Mammary microvascular endothelial cell (primary cell): ENCODE measurements around the gene IQUB.

DNA sequence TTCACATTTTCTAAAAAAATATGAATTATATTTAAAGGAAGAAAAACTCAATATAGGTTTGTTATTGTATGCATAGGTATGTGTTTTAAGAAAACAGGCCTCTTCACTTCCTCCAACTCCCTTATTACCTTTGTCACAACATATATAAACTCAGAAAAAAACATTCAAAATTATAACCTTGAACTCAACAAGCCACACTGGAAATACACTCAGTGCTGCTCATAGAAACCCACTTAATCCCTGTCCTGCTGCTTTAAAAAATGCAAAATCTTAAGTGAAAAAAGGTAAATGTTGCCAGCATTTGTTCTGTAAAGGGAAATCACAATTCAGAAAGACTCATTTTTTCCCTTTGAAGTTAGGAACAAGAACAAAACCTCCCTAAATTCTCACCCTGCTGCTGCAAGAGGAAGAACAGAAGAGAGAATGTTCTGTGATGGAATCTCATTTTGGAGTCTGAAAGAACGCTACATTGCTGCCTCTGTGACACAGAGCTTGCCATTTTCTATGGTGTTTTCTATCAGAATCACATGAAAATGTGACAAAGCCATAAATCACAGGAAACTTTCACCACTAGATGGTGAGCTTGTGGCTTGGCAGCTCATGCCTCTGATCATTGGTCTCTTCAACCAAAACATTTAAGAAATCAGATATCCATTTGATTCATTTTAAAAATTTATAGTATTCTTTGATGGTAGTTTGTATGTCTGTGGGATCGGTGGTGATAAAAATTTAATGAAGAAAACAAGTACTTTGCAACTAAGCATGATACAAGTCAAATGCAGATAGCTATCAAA is 83.1 kb downstream of the CADPS2 start:
- RAMPAGE, long total RNA: no peak

- RAMPAGE, long total RNA: no peak
These were observed 27.4 kb upstream of the CADPS2 start for GRCh38 chr7:122913617-122914114.

- RAMPAGE, long total RNA: no peak
These were observed at the start of gene IQUB for GRCh38 chr7:123534308-123534704. Gene IQUB, minus strand, starts transcription at chr7:123534595.

DNA sequence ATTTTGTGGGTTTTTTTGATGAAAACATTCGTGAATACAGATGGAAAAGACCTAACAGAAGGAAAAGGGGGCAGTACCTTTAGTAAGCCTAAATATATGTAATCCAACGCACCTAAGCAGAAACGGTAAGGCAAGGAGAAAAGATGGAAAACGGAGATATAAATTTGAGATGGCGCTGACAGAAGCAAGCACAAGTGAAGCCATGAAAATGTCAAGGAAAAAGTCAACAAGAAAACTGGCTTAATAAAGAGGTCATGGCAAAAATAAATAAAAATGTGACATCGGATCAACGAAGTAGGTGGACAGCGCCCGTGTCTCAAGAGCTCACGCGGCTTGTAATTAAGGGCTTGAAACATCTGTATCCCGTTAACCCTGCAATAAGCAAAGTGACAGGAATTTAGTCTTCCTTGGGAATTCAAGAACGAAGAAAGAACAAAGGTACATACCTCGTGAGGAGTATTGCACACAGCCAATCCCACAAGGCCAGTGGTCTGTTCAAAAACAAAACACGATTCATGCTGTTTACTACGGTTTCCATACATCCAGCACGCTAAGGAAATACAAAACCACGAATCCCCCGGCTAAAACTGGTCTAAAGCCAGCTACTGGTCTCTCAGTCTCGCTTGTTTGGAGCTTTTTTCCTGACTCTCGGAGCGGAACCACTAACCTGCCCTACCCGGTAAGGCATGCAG is 514 bp downstream of the NDUFA5 start:
- RAMPAGE, long total RNA: no peak

DNA sequence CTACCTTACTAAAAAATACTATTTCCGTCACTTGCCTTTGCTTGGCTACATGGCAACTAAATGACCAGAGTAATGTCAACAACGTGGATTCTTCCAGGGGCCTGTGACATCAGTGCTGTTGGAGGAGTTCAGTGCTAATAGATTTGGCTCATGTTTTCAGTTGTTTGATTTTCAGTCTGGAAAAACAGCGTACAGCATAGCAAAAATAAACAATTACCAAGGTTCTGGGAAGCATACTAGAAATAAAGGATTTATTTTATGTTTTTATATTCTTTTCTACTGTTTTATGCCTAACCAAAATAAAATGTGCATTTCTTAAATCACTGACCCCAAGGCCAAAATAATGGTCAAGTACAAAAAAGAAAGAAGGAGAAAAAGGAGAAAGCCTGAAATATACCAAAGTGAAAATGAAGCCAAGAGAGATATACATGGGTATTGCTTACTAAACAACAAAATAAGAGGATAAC is 2.8 kb upstream of the ASB15 start:
- RAMPAGE, long total RNA: no peak

- RAMPAGE, long total RNA: no peak
These were observed 18.4 kb upstream of the LMOD2 start for GRCh38 chr7:123637274-123637673.

DNA sequence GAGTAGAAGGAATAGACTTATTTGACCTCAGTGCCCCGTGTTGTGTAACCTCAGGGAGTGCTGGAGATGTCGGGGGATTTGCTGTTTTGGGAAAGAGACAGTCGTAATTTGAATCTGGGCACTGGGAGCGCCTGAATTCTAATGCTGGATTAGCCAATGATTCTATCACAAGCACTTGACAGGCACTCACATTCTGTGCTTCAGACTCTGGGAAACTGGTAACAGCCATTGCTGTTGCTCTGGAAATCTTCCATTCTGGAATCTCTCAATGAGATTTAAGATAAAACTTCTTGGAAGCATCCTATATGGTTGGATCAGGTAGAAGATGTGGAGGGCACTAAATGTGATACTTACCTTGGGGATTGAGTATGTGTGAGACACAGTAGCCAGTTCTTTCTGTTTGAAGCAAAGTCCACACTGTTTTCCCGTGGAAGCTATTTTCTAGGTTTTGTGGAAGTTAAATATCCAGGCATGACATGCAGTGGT is 13.6 kb upstream of the LMOD2 start:
- RAMPAGE, long total RNA: no peak

GRCh38 chr7:123746996-123747587 is 1.7 kb downstream of the WASL start:
- RAMPAGE, long total RNA: no peak

DNA sequence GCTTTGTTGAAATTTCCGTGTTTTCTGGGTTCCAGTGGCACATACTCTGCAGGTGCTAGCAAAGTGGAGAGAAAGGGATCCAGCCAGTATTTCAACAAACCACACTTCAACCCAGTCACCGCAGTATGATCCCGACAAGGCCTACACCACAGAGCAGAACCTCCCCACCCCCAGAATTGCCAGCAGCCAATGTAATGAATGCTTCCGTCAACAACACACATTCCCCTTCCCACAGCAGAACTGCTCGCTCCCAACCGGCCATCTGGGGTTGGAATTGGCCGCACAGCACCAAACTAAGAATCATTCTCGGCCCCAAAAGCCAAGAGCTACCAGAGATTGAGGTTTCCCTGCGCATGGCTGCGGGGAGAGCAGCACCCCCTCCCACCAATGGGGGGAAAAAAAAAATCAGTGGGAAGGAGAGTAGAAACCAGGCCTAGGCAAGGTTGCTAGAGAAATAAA is 1.2 kb downstream of the WASL start:
- RAMPAGE, long total RNA: no peak

DNA sequence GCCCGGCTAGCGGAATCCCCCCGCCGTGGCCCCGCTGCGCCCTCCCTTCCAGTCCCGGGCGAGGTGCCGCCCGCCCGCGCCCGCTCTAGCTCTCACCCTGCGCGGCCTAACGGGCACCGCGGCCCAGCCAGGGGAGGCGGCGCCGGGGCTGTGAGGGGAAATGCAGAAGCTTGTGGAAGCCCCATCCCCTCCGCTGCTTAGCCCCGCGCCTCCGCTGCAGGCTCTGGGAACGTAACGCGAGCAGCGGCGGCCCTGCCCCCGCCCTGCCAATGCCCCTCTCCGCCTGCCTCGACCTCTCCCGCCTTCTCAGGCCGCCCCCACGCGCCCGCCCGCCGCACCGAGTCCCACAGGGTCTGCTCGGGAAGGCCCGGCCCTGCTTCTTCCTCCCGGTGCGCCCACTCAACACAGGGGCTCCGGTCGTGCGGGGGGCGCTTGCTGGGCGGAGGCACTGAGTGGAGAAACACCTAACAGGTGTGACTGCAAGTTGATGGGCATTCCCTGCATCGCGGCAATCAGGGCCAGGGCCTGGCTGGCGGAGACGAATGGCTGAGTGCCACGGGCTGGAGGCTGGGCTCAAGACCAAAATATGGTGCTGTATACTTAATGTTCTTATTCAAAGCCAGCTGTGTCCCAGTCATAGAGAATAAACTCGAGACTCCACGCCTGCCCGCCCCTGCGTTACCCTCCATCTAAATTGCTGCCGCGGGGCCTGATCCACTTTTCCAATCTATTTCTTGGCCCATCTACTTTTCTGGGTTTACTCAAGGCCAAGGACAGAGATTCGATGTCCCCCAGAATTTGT is 530 bp upstream of the TMEM229A start:
- RAMPAGE, long total RNA: no peak

DNA sequence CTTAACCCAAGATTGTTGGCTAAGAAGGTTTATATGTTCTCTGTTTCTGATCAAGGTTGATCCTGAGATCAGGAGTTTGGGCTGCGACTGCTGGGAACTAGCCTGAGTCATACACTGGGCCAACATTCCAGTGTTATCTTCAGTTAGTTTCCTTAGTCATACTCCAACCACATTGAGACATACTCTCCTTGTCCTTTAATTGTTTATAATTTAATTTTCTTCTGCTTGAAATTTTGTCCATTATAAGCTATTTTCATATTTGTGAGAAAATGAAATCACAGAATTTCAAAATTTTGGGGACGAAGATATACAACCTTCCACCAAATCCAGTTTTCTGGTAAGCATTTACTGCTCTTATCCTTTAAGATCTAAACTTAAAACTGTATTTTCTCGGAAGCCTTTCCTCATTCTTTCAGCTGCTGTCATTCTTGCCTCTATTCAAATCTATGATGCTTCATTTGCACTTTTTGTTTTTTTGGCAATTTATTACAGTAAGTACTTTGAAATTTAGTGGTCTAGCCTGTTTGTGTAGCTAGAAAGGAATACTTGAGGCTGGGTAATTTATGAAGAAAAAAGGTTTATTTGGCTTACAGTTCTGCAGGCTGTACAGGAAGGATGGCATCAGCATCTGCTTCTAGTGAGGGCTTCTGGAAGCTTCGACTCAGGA is 63.4 kb upstream of the POT1 start:
- RAMPAGE, long total RNA: no peak

DNA sequence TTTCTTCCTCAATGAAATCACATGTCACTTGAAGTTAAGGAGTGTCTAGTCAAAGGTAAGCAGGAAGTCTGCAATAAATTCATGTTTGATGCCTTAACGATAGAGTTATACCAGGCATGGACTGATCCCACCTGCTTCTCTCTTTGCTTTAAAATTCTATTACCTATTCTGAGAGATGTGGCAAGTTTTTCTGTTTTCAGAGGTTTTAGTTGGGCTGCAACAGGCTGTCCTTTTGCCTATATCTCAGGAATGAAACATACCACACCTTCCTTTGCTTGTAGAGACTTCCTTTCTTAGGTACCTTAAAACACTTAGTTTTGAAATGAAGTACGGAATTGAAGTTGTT is 62.3 kb downstream of the ZNF800 start:
- RAMPAGE, long total RNA: no peak

- RAMPAGE, long total RNA: no peak
These were observed 12.4 kb downstream of the ZNF800 start for GRCh38 chr7:127380023-127380573.

- RAMPAGE, long total RNA: no peak
These were observed 9.2 kb downstream of the ZNF800 start for GRCh38 chr7:127383115-127383800.

GRCh38 chr7:127703113-127703474 is 51.1 kb downstream of the SND1 start:
- RAMPAGE, long total RNA: no peak

DNA sequence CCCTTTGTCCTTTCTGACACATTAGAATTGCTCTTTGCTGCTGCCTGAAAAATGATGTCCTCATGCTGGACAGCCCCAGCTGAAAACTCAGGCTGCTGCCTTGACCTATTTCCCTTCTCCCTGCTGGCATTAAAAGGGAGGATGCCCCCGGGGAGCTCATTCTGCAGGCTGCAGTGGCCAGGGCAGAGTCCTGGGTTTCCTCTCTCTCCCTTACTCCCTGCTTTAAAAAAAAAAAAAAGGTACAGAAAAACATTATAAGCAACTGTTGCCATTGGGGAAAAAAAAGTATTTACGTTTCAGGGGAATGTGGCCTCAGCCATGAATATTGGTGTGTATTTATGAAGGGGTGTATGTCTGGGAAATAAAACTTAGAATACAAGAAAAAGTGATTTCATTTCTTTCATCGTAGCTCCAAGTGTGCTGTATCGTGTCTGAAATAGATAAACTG is 35.3 kb downstream of the LRRC4 start:
- RAMPAGE, long total RNA: no peak

DNA sequence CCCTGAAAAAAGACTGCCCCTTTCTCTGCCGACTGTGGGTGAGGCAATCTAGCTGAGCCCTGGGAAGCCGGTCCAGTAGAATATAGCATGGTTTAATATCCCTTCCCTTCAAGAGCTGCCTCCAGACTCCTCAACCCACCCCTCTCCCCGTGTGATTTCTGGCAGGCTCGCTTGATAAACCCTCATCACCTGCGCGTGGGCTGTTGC is 1.9 kb upstream of the LRRC4 start:
- RAMPAGE, long total RNA: no peak

DNA sequence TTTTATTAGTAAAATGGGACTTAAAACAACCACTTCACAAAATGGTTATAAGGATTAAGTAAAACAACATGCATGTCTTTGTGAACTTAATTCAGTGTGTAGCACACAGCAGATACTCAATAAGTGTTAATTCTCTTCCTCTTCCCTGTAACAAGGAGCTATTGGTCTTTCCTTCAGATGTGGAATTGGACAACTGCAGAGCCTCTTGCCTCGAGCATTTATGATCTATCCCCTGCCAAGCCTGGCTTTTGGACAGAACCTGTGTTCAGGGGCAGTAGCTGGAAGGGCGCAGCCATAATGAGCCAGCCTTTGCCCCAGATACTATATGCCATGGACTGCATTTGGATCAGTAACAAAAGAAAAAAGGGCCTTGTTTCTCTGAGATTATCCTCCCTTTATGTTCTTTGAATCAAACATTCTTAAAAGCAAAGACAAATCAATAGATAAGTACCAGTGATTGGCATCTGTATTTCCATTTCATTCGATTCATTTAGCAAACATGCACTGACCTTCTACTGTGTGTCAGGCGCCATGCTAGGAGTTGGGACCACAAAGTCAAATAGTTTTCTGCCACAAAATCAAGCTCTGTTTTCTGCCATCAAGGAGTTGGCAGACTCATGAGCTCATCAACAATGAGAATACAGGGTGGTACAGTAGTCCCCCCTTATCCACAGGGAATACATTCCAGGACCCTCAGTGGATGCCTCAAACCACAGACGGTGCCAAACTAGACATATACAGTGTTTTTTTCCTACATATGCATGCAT is 25.0 kb upstream of the LRRC4 start:
- RAMPAGE, long total RNA: no peak

GRCh38 chr7:128264994-128265342 is 23.9 kb downstream of the LEP start:
- RAMPAGE, long total RNA: no peak

GRCh38 chr7:128314498-128315221 is 29.0 kb downstream of the RBM28 start:
- RAMPAGE, long total RNA: no peak